Thoracic aorta (tissue), 1 donor: ENCODE results near the genes TMEM151A and CTSF.

GRCh38 chr11:66266891-66267259, 1.6 kb upstream of the RAB1B start:
- RAMPAGE, long total RNA, result no peak

- RAMPAGE, long total RNA, result no peak
Measured at GRCh38 chr11:66281460-66281972, 3.5 kb downstream of the CNIH2 start.

GRCh38 chr11:66291405-66292651, at the start of gene TMEM151A:
TMEM151A (plus strand) TSS chr11:66291894.
- RAMPAGE, long total RNA, result no peak

- RAMPAGE, long total RNA, result no peak
Measured at GRCh38 chr11:66393252-66393686, 21.7 kb upstream of the SLC29A2 start.

- RAMPAGE, long total RNA, result no peak
Measured at GRCh38 chr11:66408781-66409460, 11.9 kb upstream of the NPAS4 start.

DNA sequence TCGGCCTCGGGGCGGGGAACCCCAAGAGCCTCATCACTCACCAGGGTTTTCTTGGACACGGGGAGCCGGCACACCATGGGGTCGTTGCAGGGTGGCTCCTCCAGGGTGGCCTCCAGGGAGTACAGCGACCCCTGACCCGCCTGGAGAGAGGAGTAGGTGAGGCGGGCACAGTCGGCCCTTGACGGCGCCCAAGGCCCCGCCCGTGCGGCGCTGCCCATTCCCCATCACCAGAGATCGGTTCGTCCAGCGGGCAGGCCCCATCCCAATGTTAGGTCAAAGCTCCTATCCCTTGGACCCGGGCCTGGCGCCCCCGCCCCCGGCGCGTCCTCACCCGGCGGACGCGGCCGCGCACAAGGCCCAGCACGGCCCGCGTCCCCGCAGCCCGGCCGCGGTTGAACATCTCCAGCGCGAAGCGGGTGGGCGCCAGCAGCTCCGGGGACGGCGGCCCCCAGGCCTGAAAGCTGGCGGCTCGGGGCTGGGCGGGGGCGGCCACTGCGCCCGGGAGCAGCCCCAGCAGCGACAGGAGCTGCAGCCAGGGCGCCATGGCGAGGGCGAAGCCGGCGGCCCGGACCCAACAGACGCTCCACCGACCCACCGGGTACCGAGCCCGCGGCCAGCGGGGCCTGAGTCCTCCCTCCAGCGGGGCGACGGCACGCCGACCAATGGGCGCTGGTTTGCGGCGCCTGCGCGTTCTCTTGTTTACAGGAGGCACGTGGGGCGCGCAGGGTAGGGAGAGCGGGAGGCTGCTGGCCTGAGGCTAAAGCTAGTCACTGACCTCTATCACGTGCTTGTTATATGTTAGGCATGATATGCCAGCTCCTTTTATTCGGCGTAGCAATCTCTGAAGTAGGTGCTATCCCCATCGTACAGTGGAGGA, at the start of gene CTSF:
Gene CTSF (minus strand): TSS at position 664 of the 877 bp plus-strand sequence.
- RAMPAGE, long total RNA, result no peak

DNA sequence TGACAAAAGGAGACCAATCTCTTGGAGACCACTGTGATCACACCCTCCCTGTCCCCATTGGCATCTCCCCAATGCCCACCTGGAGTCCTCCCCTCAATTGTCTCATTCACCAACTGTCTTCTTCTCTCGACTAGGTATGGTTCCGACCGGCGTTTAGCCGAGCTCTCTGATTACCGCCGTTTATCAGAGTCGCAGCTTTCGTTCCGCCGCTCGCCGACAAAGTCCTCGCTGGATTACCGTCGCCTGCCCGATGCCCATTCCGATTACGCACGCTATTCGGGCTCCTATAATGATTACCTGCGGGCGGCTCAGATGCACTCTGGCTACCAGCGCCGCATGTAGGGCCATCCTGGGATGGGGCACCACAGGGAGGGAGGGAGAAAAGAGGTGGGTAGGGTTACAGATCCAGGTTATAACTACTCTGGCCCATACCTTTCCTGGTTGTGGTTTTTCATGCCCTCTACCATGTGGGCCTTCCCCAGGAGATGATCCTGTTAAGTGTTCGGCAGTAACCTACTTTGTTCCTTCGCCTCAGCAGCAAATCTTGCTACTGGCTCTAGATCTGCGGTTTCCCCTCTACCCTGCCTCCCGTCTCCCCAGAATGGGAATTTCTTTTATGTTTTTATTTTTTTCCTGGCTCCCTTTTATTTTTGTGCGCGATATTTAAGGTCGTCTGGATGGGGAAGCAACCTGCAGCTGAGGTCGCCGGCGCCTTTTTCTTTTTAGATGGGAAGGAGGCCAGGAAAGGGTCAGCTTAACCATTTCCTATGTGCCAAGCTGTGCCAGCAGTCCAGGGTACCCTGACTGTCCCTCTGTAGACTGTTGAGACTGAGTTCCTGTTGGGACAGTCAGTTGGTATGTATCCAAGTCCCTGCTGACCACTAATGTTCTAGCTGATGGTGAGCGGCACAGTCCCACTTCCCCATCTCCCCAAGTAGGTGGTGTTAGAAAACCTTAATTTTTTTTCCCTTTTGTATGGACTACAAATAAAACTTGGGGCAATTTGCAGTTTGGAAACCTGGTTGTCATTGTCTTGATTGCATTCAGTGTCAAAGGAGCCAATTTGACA, 10.2 kb downstream of the RBM14 start:
- RAMPAGE, long total RNA, result no peak

DNA sequence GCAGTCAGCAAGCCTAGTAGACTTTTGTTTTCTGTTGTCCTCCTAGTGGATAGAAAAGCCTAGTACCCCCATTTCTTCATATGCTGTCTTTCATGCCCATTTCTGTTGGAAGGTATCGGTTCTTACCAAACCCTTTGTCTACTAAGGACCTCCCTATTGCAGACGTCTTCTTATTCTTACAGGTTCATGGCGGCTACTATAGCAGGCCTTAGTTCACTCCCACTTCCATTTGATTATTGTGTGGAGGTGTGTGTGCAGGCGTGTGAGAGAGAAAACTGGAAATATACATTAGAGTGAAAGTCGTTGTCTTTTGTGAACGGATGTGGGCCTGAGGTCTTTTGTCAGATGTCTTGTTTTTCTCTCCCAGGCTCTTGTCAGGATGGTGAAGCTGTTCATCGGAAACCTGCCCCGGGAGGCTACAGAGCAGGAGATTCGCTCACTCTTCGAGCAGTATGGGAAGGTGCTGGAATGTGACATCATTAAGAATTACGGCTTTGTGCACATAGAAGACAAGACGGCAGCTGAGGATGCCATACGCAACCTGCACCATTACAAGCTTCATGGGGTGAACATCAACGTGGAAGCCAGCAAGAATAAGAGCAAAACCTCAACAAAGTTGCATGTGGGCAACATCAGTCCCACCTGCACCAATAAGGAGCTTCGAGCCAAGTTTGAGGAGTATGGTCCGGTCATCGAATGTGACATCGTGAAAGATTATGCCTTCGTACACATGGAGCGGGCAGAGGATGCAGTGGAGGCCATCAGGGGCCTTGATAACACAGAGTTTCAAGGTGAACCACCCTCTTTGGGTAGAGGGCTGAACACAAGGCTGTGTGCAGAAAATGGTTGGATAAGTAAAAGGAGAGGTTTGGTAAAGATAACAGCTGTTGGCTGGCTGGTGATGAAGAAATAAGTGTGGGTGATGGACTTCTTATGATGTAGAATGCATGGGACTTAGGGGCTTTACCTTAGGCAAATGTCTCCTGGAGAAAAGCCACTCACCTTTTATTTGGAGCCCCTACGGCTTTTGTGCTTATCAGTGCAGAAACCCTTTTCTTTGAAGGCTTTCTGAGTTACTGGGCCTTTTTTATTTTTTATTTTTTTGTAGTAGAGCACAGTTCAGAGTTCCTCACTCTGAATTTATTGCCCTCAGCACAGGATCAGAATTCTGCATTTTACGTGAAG, 1.2 kb downstream of the RBM4 start:
- RAMPAGE, long total RNA, result no peak

- RAMPAGE, long total RNA, result no peak
Measured at GRCh38 chr11:66688642-66689288, 11.1 kb upstream of the RBM4B start.

- RAMPAGE, long total RNA, result no peak
Measured at GRCh38 chr11:66701640-66702098, 24.0 kb upstream of the RBM4B start.

- RAMPAGE, long total RNA, result no peak
Measured at GRCh38 chr11:66855661-66856470, 998 bp upstream of the LRFN4 start.

DNA sequence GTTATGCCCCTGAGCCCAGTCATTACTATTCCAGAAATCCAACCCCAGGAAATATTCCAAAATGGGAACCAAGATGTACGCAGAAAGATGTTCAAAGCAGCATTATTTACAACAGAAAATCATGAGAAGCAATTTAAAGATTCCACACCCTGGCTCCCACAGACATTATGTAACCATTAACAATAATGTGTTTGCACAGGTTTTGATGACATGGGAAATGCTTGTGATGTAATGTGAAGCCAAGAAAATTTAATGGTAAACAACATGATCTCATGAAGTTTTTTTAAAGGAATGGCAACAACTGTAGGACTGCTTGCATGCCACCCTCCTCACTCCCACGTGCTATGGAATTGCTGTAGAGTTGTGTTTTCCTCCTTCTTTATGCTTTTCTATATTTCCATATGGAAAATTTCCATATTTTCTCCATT, 20.7 kb downstream of the LRFN4 start:
- RAMPAGE, long total RNA, result no peak

GRCh38 chr11:66967609-66968019, 7.5 kb upstream of the C11orf86 start:
- RAMPAGE, long total RNA, result no peak

- RAMPAGE, long total RNA, result no peak
Measured at GRCh38 chr11:67062369-67063049, 5.9 kb downstream of the RHOD start.

DNA sequence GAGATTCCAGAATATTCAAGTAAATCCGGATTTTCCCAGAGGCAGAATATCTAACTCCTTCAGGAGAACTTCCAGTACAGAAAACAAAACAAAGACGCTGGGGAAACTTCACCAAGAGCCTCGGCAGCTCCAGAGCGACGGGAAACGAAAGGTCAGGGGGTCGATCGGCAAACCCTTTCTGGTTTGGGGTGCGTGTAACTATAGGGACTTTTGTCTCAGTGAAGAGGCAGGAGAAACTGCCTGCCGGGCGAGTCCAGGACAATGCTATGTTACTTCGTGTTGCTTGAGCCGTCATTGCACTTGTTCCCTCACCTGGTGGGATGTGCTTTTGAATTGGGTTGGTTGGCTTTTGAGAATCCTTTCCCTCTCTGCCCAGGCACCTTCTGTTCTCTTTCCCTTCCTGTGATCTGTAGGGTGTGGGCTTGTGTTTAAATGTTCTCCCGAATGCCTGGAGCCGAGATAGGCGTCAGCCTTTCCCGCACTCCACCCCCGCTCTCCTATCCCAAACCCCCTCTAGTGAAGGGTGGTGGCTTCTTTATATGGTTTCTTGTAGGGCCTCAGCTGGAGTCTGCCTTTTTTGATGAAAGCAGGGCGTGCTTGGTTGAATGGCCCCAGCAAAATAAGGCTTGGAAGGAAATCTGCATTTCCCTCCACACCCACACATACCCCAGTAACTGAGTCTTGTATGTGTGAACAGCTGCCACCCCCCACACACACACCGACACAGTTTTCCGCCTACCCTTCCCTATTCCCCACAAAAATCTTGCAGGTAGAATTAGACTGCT, 25.9 kb upstream of the GRK2 start:
- RAMPAGE, long total RNA, result no peak

GRCh38 chr11:67252076-67253282, 13.8 kb upstream of the GRK2 start:
- RAMPAGE, long total RNA, result no peak

GRCh38 chr11:67256343-67256842, 9.9 kb upstream of the GRK2 start:
- RAMPAGE, long total RNA, result no peak

DNA sequence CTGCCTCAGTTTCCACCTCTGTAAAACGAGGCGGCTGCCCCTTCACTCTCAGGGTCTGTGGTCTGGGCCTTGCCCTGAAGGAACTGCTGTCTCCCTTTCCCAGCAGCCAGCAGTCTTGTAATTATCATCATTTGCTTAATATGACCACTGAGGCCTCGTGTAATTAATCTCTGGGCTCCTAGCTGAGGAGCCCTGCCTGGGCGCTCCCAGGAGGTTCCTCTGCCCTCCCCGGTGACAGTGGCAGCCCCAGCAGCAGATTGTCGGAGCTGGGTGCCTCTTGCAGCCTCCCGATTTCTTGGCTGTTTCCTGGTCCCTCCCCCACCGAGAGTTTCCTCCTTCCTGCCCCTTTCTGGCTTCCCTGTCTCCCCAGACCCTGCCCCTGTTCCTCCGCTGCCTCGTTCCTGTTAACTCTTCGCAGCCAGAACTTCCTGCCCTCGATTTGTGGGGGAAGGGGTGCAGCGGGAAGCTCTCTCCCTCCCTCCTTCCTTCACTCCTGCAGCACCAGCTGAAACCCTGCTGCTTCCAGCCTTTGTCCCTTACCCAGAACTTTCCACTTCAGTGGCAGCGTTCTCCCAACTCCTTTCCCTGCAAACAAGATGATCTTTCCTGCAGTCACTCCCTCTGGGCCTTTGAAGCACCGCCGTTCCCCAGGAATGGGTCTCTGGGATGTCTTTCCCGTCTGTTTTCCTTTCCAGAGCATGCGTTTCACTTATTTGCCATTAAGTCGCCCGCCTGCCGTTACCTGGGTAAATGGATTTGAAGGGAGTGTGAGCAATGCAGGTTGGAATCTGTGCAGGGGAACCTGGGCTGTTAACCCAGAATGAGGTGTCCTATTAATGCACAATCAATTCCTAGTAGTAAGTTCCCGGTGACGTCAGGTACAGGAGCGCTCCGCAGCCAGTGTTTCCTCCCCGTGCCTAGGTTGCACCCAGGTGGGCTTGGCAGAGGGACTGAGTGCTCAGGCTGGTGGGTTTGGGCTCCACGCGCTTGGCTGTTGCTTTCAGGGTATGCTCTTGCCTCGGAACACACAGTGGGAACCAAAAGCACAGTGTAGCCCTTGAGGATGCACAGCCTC, 4.1 kb downstream of the GRK2 start:
- RAMPAGE, long total RNA, result no peak

- RAMPAGE, long total RNA, result no peak
Measured at GRCh38 chr11:67278975-67279674, 10.0 kb upstream of the ANKRD13D start.

DNA sequence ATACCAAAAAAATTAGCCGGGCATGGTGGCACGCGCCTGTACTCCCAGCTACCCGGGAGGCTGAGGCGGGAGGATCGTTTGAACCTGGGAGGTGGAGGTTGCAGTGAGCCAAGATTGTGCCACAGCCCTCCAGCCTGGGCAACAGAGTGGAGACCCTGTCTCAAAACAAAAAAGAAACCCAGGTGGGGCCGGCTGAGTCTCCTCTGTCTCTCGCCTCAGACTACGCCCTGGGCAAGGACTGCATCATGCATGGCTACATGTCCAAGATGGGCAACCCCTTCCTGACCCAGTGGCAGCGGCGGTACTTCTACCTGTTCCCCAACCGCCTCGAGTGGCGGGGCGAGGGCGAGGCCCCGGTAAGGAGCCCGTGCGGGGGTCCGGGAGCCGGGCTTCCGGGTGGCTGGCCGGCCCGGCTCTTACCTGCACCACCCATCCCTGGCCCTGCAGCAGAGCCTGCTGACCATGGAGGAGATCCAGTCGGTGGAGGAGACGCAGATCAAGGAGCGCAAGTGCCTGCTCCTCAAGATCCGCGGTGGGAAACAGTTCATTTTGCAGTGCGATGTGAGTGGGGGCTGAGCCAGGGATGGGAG, 4.4 kb upstream of the ANKRD13D start:
- RAMPAGE, long total RNA, result no peak